ENCODE measurements around a stretch of chr17.

DNA sequence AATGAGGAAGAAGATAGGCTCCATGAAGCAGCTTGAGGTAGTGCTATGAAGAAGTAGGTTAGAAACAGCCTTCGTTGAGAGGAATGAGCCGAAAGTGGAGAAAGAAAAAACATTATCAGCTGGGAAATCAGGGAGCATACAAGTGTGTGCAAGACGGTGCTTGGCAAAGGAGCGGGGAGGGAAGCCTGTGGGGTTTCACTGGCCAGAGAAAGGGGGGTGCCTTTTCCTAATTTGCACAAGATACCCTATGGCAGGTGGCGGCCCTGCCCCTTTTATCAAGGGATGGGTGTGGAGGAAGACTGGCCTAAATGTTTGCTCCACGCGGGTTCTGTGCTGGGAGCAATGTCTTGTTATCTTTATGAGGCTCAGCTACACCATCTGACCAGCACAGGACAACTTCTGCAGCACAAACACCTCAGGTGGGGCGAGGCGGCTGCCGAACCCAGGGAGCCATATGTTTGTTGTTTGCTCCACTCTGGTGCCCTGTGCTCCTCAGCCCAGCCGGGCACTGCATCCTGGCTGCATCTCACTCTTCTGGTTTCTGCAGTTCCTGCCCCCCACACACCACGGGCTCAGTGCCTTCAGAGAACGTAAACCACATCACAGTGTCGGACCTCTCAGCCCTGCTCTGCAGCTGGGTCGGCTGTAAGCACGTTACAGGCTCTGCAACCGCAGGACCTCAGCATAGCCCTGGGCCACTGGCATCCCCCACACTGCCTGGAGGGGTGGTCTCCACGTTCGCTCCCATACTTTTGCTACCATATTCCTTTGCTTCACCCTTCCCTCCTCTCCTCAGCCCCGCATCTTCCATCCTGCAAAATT lies 32.5 kb downstream of the MXRA7 start:
- PRO-cap, result no peak

- PRO-cap, result bidirectional peak, plus-strand start at chr17:76709574, minus-strand start at chr17:76709229
Measured at GRCh38 chr17:76708787-76709903, 1.6 kb downstream of the MXRA7 start.

- PRO-cap, result no peak
Measured at GRCh38 chr17:76872486-76873193, 4.4 kb downstream of the MGAT5B start.

- PRO-cap, result no peak
Measured at GRCh38 chr17:77103580-77104220, 37.1 kb upstream of the SEC14L1 start.

DNA sequence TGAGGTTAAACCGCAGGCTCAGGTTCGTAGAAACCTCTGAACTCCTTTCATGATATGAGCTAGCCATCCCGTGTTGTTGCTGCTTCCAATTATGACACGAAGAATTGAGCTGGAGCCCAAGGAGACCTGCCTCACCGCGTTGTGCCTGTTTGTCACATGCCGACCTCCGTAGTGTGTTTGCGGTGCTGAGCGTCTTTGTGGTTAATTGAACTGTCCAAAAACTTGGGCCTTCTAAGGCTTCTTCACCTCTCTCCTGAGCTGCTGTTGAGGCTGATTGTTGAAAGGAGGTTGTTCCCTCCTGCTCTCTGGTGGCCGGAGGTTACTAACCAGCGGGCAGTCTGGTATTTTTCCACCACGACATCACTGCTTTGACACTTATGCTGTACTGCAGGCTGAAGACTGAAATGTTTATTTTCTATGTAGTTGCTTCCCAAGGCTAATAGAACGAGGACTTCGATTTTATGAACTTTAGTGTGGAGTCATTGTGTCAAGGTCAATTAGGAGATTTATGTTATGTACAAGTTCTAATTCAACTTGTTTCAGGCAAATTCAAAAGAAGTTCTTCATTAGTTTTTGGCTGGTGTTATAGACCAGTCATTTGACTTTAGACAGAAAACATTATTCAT lies 67.6 kb downstream of the SEC14L1 start:
- PRO-cap, result no peak

GRCh38 chr17:77215139-77216062 lies 65.9 kb upstream of the SEPTIN9 start:
- PRO-cap, result no peak

- PRO-cap, result no peak
Measured at GRCh38 chr17:77216207-77217194, 64.8 kb upstream of the SEPTIN9 start.

DNA sequence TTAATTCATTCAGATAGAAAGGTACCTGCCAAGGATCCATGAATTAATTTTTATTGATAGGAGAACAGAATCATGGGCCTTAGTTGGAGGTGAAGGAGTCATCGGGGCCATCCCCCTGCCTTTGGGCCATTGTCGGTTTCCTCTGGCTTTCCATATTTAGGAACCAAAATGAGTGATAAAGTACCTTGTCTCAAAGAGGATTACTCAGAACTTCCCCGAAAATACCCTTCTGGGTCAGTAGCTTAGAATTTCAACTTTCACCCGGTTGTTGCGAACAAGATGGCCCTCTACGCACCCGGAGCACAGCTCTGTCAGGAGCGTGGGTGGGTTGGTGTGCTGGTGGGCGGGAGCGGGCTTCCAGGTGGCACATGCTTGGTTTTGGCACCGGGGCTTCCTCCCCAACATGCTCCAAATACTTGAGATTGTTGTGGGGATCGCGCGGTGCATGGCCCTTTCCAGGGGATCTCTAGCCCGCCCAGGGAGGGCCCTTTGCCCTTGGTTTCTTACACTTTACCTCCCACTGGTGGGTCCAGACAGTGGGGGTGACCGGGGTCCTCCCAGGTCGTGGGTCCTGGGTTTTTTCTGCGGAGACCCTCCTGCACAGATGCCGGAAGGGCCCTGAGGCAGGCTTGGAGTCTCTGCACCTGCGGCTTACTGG lies 1.3 kb downstream of the SEPTIN9 start:
- PRO-cap, result no peak

GRCh38 chr17:77343321-77344022 lies 62.2 kb downstream of the SEPTIN9 start:
- PRO-cap, result no peak

GRCh38 chr17:77356355-77357144 lies 75.3 kb downstream of the SEPTIN9 start:
- PRO-cap, result no peak

- PRO-cap, result no peak
Measured at GRCh38 chr17:77424866-77425750, 143.8 kb downstream of the SEPTIN9 start.

DNA sequence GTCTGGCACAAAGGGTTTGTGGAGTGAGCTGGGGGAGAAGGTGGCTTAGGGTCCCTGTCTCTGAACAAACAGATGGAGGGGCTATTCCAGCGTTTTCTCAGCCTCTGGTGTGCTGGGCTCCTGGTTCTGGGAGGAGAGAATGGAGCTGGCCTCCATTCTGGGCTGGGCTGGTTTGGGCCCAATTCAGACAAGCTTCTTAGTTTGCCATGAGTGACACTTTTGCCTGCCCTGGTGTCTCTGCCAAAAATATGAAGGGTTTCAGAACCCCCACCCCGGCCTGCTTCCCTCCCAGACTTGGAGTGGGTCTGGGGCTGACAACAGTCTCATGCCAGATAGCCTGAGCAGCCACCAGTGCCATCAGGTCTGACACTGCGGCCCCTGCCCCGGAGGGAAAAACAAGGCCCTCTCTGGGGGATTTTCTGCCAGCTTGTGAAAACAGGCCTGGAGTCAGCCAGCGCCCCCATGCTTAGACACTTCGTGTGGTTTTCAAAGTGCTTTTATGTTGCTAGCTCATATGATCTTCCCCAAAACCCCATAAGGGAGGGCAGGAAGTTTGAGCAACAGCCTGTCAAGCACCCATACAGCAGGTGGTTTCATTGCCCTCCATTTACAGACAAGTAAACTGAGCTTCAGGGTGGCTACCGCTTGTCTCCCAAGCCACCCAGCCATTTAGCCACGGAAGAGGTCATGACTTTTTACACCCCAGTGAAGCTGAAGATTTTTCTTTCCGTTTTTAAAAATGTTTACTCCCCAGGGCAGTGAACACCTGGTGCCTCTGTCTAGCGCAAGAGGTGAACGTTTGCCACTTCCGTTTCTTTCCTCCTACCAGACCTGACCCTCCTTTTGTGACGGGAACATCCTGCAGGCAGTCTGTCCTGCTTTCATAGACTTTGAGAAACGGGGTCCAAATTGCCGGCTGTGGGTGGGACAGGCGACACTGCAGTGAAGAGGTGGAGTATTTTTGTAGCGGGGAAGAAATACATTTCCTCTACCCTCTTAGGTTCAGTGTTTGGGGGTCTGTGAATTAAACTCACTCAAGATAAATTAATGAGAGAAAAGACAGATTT lies 160.0 kb downstream of the SEPTIN9 start:
- PRO-cap, result no peak

- PRO-cap, result no peak
Measured at GRCh38 chr17:77485058-77485318, 203.7 kb downstream of the SEPTIN9 start.

GRCh38 chr17:77550775-77551246 lies 269.5 kb downstream of the SEPTIN9 start:
- PRO-cap, result unidirectional peak, minus-strand start at chr17:77551024

GRCh38 chr17:77657087-77657609 lies 301.4 kb upstream of the TNRC6C start:
- PRO-cap, result bidirectional peak, plus-strand start at chr17:77657475, minus-strand start at chr17:77657355

DNA sequence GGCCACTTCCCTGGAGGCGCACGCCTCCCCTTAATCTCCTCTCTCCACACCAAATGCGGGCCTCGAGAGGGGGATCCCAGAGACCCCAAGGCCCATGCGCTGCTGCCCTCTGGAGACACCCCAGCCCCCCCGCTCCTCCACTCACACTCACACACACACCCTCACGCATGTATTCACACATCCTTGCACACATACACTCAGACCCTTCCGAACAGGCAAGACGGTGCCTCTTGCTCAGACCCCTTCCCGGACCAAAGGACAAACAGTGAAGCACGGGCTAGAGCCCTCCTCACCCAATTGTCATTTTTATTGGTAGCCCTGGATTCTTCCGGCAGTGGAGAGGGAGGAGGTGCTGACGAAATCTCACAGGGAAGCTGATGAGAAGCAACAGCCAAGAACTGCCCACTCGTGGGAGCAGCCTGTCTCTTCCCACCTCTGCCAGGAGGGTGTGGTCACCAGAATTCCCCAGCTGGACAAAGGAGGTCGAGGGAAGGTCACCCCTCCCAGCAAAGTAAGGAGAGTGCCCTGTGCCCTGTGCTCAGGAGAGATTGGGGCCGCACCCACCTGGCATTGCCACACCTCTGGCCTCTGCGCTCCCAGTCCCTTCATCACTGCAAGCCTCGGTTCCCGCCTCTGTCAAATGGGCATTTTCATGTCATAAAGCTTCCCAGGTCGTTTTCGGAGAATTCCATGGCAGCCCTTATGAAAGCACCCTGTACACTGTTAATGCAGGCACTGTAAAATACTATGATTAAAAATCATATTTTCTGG lies 135.9 kb upstream of the TNRC6C start:
- PRO-cap, result no peak

DNA sequence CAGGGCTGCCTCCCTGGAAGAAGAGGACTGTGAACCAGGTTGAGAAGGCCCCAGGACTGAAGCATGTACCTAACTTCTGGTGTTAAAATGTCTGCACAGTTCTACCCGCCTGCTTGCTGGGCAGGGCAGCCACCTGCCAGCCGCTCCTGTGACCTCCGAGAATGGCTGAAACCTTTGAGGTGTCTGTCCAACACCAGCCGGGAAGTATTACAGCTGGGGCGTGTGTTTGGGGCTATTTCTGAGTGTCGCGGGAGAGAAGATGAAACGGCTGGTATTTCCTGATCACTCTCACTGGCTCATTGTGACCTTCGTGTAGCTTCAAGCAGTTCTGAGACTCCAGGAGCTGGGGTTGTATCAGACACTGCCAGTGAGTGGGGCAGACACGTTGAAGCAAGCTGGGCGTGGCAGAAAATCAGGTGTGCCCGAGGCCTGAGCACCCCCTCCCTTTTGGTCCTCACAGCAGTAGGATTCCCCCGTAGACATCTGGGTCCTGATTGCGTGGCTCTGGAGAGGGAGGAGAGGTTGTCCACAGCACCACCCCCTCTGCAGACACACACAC lies 93.8 kb upstream of the TNRC6C start:
- PRO-cap, result no peak

- PRO-cap, result no peak
Measured at GRCh38 chr17:78040472-78041482, 82.3 kb downstream of the TNRC6C start.

DNA sequence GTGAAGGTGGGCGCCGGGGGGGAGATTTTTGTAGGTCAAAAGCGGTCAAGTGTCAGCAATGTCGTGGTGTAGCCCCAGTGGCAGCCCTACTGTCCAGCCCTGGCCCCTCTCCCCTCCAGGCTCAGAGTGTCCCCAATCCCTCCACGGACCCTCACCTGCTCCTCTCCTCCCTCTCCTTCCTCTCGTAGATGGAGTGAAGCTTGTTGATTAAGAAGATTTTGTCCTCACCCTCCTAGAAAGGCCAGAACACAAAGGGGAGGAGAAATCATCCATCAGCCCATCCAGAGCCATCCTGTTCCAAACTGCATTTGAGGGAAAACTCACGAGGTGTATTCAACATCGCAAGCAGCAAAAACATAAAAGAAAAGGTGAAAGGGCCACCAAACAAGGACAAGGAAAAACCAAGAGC lies 15.2 kb downstream of the TMC6 start:
- PRO-cap, result no peak

GRCh38 chr17:78170706-78171189 lies 2.4 kb downstream of the SYNGR2 start:
- PRO-cap, result no peak